Bronchus fibroblast of lung (primary cell): ENCODE measurements around a stretch of chr9.

DNA sequence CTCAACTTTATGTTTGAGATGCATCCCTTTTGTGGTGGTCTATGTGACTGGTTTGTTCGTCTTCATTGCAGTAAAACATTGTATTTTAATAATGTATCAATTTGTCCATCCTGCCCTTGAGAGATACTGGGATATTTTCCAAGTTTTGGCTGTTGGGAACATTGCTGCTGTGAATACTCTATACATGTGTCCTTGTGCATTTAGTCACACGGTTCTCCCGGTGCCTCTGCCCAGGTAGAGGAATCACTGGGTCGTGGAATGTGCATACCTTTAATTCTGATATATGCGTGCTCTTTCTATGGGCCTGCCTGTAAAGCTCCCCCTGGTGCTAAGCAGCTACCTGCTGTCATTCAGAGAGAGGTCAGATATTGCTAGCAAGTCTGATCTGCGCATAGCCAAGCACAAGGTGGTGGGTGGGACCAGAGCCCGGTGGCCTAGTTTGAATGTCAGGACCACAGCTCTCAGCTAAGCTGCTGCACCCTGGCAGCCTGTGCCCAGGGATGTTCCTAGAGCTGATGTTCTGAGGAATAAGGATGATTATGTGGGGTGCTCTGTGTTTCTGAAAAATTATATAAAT is 33.3 kb downstream of the TJP2 start:
- RAMPAGE, long total RNA: no peak

- RAMPAGE, long total RNA: no peak
Measured at GRCh38 chr9:69235787-69236363, 61.8 kb downstream of the TJP2 start.

DNA sequence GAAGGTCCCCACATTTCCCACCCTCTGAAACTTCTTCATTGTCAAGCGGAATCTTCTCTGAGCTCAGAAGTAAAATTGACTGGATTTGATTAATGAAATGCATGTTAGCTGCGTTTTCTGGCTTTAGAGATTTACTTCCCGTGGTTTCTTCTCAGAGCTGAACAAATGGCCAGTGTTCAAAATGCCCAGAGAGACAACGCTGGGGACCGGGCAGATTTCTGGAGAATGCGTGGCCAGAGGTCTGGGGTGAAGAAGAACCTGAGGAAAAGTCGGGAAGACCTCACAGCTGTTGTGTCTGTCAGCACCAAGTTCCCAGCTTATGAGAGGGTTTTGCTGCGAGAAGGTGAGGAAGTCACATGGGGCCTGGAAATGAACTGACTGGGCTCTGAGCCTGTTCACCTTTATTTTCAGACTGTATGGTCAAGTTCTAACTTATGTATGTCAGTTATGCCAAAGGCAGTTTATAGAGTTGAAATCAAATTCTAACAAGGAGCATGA is 62.8 kb downstream of the TJP2 start:
- RAMPAGE, long total RNA: no peak

DNA sequence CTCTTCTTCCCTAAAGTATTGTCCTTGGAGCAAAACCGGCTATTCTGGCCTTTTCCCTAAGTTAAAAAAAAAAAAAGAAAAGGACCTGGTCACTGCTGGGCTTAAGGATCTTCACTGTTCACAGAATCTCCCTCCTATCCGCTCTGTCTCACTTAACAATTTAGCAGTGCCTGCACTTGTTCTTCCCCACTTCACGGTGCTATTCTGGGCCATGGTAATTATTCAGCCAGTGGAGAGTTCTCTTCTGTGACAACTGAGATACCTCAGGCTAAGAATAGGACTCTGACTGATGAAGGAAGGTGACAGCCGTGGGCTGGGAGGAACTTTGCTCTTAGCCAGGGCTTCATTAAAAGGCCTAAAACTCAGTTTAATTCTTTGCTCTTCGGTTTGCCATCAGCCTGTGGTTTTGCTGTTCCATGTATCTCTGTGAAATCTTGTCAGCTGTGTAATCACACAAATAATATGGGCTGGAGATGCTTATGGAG is 51.9 kb upstream of the ENTREP1 start:
- RAMPAGE, long total RNA: no peak

- RAMPAGE, long total RNA: no peak
Measured at GRCh38 chr9:69383325-69384103, 58.5 kb downstream of the ENTREP1 start.

- RAMPAGE, long total RNA: no peak
Measured at GRCh38 chr9:69386485-69387274, 61.7 kb downstream of the ENTREP1 start.

- RAMPAGE, long total RNA: no peak
Measured at GRCh38 chr9:69397249-69397927, 72.4 kb downstream of the ENTREP1 start.

DNA sequence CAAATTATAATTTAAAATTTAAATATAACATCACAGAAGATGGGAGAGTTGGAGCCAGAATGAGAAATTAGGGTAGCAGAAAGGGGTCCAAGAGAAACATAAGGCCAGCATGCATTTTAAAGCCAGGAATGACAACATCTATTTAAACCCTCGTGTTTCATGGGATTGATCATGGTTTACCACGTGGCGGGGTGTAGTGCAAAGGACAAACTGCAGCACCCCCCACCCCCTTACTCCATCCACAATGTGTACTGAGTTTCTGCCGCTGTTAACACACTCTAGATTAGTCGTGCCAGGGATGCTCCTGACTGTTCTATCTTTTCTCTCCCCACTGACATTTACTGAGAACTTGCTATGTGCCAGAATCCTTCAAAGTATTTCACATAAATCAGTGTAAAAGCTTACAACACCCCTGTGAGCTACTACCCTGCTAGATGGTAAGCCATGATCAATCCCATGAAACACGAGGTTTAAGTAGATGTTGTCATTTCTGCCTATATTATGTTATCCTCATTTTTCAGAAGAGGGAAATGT is 136.2 kb downstream of the ENTREP1 start:
- RAMPAGE, long total RNA: no peak

DNA sequence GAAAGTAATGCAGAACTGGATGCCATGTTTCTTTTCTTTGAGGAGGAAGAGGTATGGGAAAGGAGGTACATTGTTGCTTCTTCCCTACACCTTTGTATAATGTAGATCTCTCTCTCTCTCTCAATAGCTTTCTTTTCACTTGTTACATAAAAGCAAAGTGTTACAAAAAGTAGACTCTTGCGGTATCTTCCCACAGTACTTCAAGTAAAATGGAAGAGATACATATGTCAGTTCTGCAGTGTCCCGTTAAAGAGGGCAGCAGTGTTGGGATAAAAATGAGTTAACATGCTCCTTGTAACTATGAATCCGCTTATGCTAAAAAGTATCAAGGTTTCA is 942 bp downstream of the PTAR1 start:
- RAMPAGE, long total RNA: no peak

DNA sequence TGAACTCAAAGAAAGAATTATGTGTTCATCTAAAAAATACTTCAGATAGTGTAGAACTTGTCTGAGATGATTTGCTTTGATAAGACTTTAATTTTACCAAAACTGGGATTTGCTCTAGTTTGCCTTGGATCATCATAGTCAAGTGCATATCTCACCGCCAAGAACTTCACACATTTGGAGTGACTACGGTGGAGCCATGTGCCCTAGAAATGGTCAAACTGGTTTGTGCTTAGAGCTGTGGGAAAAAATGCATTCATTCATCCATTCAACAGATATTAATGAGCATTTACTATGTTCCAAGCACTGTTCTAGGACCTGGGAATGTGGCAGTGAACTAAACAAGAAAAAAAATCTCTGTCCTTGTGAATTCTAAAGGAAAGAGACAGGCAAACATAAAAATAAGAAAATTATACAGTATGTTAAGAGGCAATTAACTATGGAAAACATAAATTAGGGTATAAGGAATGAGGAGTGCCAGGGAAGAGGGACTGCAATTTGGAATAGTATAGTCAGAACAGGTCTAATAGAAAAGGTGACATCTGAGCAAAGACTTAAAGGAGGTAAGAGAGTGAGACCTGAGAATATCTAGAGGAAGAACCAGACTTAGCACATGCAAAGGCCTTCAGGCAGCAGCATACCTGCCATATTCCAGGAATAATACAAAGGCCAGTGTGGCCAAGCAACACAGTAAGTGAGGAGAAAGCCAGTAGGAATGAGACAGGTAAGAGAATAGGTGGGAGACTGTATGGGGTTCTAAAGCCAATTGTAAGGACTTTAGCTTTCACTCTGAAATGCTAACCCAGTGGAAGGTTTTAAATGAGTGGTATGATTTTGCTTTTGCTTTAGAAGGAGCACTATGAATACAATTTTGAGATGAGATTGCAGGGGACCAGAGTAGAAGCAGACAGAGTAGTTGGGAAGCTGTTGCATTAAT is 44.8 kb upstream of the SMC5 start:
- RAMPAGE, long total RNA: no peak

- RAMPAGE, long total RNA: no peak
Measured at GRCh38 chr9:70218156-70218687, 40.6 kb upstream of the SMC5 start.

GRCh38 chr9:70404859-70405101 is 9.7 kb downstream of the KLF9 start:
- RAMPAGE, long total RNA: no peak

GRCh38 chr9:70420170-70421121 is 6.0 kb upstream of the KLF9 start:
- RAMPAGE, long total RNA: no peak

- RAMPAGE, long total RNA: no peak
Measured at GRCh38 chr9:70481539-70481815, 67.0 kb upstream of the KLF9 start.

GRCh38 chr9:70563081-70564349 is 149.1 kb upstream of the KLF9 start:
- RAMPAGE, long total RNA: no peak

- RAMPAGE, long total RNA: no peak
Measured at GRCh38 chr9:71680598-71681138, 87.6 kb downstream of the CEMIP2 start.

GRCh38 chr9:71689867-71690336 is 78.4 kb downstream of the CEMIP2 start:
- RAMPAGE, long total RNA: no peak

GRCh38 chr9:71692198-71692814 is 76.0 kb downstream of the CEMIP2 start:
- RAMPAGE, long total RNA: no peak

GRCh38 chr9:71734841-71735186 is 33.5 kb downstream of the CEMIP2 start:
- RAMPAGE, long total RNA: no peak

- RAMPAGE, long total RNA: no peak
Measured at GRCh38 chr9:71945180-71945433, 33.7 kb downstream of the C9orf85 start.